ENCODE measurements around the genes AVPI1 and ZFYVE27.

DNA sequence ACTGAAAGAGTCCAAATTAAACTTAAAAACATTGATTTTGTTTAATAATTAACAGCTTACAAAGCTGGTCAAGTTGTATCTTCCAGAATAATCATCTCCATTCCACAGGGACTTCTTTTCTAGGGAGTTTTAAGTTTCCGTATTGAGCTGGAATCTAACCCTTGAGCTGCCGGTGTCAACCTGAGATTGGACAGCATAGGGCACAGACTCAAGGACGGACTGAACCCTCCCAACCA, 43.7 kb downstream of the PIK3AP1 start:
- PRO-cap, result no peak

GRCh38 chr10:96832359-96832716, 240 bp downstream of the LCOR start:
- PRO-cap, result bidirectional peak, plus-strand start at chr10:96832677, minus-strand start at chr10:96832514

DNA sequence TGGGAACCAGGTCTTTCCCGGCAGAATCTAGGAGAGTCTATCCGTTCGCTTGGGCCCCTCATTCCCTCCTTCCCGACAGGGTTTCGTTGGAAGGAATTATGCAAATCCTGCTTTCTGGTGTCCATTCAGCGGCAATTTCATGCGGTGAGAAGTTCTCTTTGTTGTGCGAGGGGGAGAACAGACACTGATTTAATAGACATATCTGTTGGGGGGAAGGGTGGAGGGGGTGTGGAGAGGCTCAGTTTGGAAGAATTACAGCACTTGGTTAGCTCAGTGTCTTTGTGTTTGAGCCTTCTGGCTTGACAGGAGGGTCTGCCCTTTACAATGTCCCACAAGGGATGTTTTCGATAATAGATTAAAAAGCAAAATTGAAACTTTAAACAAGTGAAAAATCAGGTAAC, 1.6 kb downstream of the LCOR start:
- PRO-cap, result no peak

DNA sequence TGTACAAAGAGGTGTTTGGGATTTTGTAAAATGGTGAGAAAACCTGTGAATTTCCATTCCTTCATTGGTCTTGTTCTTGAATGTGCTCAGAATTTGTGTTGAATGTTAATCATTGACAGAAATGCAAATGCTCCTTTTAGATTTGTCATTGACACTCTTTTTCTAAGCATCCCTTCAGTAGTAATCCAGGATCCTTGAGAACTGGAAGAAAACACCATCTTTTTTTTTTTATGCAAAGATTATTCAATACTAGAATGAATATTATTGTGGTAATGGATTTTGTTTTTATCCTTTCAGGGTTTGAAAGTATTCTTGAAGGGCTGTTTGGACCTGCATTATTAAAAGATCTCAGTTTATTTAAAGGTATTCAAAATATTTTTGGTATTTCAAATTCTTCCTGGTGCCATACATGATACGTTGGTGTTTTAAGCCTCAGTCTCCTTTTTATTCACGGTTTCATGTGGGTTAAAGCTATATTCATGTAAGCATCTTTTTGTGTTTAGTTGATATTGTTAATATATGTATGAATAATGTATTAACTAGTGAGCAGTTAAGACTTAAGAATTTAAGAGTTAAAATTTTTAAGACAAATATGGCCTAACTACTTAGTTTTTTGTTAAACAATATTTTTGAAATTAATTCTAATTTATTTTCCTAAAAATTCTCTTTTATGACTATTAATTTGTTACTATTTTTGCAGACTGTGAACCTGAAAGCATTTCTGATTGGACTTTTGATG, 75.0 kb downstream of the LCOR start:
- PRO-cap, result no peak

GRCh38 chr10:96947043-96947376, 114.9 kb downstream of the LCOR start:
- PRO-cap, result no peak

DNA sequence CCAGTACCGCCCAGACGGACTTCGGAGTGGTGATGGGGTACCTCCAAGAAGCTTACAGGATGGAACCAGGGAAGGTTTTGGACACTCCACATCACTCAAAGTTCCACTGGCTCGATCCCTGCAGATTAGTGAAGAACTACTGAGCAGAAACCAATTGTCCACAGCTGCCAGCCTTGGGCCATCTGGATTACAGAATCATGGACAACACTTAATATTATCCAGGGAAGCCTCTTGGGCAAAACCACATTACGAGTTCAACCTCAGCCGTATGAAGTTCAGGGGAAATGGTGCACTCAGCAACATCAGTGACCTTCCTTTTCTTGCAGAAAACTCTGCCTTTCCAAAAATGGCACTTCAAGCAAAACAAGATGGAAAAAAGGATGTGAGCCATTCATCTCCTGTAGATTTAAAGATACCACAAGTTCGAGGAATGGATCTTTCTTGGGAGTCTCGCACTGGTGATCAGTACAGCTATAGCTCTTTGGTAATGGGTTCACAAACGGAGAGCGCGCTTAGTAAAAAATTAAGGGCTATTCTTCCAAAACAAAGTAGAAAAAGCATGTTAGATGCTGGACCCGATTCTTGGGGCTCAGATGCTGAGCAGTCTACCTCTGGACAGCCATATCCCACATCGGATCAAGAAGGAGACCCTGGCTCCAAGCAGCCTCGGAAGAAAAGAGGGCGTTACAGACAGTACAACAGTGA, 123.0 kb downstream of the LCOR start:
- PRO-cap, result no peak

- PRO-cap, result no peak
These were observed 168.5 kb downstream of the LCOR start for GRCh38 chr10:97000550-97001011.

DNA sequence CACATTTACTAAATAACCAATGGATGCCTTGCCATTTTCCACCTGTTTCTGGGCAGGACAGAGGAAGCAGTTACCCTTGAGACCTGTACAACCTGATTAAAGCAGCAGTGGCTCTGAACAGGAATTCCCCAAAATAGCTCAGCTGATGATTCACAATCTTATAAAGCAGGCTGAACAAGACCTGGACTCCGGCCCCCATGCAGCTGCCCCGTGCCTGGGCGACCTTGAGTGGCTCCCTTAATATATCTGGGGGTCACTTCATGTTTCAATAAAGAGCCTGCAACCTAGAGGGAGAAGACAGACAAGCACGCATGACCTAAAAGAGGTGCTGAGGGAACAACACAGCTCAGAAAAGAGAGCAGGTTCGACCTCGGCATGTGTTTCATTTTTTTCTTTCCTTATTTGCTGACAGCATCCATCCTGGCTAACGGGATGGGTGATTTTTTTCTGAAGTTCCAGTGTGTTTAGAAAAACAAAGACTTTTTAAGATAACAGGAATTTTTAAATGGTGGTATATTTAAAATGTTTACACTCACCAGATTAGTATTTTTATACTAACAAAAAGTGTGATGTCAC, 161.6 kb downstream of the SLIT1 start:
- PRO-cap, result no peak

DNA sequence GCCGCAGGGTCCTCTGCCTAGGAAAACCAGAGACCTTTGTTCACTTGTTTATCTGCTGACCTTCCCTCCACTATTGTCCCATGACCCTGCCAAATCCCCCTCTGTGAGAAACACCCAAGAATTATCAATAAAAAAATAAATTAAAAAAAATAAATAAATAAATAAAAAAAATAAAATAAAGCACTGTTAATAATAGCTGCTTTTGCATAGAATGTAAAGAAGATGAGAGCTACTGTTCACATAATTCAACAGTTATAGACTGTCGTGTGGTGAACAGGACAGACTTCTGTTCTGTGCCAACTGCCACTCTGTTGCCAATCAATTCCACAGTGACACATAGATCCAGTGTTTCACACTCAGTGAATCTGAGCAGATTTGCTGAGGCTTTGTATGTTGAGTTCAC, 15.0 kb downstream of the ARHGAP19 start:
- PRO-cap, result no peak

DNA sequence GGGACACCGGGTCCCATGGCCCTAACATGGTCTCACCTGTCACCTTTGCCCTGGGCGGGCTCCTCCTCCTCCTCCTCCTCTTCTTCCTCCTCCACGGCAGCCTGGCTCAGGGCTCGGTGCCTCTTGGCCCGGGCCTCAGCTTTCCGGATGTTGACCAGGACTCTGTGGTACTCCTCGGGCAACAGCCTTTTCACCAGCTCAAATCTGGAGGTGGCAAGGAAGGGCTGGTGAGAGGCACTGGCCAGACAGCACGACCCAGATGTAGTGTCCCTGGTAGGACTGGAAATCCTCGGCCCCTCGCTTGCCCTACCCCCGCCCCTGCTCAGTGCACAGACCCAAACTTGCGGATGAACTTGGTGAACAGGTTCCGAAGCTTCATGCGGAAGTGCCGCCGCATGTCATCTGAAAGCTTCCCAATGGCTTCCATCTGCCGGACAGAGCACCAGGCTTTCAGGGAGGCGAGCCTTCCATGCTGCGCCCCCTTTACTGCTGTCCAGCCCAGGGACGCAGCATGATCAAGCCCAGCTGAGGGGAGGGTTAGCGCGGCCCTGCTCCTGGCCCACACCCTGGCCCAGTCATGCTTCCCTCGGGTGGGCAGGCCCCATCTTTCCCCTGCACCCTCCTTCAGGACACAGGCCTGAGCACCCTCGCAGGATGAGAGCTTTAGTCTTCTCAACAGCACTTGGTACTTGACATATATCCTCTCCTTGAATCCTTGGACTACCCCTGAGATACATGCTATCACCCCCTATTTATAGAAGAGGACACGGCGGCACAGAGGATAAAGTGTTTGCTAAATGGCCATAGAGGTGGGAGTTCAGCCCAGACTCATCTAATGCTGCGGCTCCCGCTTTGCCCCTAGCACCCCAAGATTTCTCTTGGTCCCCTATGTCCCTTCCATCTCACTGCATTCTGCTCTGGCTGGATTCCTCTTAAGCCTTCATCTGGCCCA, 32.5 kb upstream of the FRAT2 start:
- PRO-cap, result no peak

DNA sequence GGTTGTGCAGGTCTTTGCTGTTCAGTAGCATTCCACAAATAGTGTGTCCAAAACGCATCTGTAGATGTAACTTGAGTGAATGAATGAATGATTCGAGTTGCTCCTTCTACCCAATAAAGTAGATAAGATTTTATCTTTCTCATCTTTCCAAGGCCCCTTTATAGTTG, 1.2 kb downstream of the PGAM1 start:
- PRO-cap, result no peak

DNA sequence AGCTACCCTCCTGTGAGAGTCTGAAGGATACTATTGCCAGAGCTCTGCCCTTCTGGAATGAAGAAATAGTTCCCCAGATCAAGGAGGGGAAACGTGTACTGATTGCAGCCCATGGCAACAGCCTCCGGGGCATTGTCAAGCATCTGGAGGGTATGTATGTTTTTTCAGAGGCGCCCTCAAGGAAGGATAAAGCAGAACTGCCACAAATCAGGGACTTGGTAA, 4.9 kb downstream of the PGAM1 start:
- PRO-cap, result no peak

- PRO-cap, result no peak
These were observed 5.7 kb downstream of the ZDHHC16 start for GRCh38 chr10:97451452-97452362.

DNA sequence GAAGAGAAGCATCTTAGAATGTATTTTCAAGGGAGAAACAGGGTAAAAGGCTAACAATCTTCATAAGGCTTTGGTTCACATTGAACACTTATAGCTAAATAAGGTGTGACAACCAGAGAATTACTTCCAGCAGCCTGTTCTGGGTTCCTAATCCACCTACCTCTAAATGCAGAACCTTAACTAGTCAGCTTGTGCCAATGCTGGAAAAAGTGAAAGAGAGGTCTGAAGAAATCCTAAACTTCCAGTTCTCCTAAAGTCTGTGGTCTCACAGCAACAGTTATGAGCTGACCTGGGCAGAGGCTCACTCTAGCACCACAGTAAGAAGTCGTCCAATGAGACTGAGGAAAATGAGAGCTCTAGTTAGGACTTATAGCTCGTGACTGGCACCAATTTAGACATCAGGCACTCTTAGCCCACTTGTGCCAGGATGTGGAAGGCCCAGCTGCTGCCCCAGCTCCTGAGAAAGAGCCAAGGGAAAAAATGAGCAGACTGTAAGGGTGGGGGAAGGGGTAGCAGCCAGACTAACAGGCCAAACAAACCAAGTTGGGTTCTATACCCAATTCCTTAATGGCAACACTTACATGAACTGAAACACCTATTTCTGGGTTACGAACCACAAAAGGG, 7.7 kb downstream of the MMS19 start:
- PRO-cap, result unidirectional peak, minus-strand start at position 334 of the sequence

GRCh38 chr10:97494525-97495358, 3.5 kb downstream of the MMS19 start:
- PRO-cap, result no peak

GRCh38 chr10:97601200-97601654, 11.7 kb downstream of the C10orf62 start:
- PRO-cap, result no peak

- PRO-cap, result bidirectional peak, plus-strand start at chr10:97686795, minus-strand start at chr10:97686796; unidirectional peak, minus-strand start at chr10:97687059; bidirectional peak, plus-strand start at chr10:97687624, minus-strand start at chr10:97687241
These were observed at the start of gene AVPI1 for GRCh38 chr10:97686691-97687928. TSS of gene AVPI1 (minus strand) at chr10:97687241.

GRCh38 chr10:97736875-97737266, at the start of gene ZFYVE27:
TSS of gene ZFYVE27 (plus strand) at chr10:97737128.
- PRO-cap, result bidirectional peak, plus-strand start at chr10:97737128, minus-strand start at chr10:97736973

DNA sequence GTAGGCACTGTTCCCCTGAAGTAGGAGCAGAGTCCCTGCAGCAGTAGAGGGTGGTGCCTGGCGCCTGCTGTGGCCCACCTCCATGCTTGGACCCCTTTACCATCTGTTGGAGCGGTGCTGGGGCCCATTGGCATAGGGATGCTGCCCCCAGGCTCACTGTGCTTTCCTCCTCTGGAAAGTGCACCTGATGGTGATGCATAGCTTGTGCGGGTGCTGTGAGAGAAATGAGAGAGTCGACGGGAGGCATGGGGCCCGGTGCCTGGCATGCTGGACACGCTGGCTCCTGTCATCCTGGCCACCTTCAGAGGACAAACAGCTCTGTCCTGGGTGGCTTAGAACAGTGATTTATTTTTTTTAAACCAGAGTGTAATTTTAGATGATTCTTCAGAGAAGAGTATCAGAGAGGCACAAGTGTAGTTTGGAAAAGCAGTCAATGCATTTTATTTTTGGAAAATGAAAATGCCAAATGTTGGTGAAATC, 10.3 kb downstream of the SFRP5 start:
- PRO-cap, result no peak

DNA sequence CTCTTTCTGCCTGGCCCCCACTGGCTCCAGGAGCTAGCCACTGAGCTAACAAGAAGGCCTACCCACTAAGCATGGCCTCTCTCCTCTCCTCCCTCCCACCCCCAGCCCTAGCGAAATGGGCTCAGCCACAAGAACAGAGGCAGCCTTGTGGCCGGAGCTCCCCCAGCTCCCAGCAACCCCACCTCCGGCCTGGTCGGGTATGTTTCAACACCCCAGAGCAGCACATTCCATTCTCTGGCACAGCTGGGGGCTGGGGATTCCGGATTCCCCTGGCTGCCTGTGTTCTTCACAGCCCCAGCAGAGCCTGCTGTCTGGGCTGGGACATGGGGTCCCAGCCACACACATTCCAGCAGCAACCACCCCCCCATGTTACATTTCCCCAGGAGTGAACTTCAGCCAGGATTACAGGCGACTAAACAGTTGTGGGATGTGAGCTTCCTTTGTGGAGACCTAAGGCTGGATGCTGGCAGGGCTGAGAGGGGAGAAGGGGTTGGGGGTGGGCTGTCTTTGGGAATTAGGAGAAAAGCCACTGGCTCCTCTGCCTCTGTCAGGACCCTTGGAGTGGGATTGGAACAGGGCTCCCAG, 8.9 kb downstream of the SFRP5 start:
- PRO-cap, result no peak

Measured in sciatic nerve (tissue), 1 donor.